Gastrocnemius medialis (tissue), 3 donors: ENCODE measurements around a stretch of chr12.

DNA sequence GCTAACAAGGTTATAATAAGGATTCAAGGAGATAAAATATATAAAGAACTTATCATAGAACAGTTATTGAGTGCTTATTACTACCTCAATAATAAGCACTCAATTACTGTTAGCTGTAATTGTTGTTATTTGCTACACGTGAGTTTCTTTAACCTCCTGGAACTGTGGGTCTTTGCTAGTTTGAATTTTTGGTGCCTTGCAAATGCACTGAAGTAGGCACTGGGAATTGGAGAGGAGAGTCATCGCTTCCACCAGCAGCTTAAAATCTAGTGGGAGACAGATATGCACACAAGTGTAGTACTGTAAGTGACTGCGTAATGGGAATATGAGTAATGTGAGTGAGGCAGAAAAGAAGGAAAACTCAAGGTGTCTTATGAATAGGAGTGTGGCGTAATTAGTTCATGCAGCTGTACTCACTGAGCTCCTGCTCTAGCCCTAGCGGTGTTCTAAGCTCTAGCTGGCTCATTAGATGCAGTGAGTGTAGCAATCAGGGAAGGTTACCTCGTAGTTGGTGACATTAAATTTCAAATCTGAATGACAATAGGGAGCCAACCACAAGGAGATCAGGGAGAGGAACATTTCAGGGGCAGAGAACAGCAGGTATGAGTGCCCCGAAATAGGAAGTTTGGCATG lies 2.8 kb downstream of the TCP11L2 start:
- PRO-cap, result bidirectional peak, plus-strand start at position 555 of the sequence, minus-strand start at position 268 of the sequence
- RAMPAGE, long total RNA, 3 experiments, result no peak in any of the 3 experiments

GRCh38 chr12:106345588-106346277 lies 11.8 kb upstream of the POLR3B start:
- PRO-cap, result no peak
- RAMPAGE, long total RNA, 3 experiments, result no peak in any of the 3 experiments

DNA sequence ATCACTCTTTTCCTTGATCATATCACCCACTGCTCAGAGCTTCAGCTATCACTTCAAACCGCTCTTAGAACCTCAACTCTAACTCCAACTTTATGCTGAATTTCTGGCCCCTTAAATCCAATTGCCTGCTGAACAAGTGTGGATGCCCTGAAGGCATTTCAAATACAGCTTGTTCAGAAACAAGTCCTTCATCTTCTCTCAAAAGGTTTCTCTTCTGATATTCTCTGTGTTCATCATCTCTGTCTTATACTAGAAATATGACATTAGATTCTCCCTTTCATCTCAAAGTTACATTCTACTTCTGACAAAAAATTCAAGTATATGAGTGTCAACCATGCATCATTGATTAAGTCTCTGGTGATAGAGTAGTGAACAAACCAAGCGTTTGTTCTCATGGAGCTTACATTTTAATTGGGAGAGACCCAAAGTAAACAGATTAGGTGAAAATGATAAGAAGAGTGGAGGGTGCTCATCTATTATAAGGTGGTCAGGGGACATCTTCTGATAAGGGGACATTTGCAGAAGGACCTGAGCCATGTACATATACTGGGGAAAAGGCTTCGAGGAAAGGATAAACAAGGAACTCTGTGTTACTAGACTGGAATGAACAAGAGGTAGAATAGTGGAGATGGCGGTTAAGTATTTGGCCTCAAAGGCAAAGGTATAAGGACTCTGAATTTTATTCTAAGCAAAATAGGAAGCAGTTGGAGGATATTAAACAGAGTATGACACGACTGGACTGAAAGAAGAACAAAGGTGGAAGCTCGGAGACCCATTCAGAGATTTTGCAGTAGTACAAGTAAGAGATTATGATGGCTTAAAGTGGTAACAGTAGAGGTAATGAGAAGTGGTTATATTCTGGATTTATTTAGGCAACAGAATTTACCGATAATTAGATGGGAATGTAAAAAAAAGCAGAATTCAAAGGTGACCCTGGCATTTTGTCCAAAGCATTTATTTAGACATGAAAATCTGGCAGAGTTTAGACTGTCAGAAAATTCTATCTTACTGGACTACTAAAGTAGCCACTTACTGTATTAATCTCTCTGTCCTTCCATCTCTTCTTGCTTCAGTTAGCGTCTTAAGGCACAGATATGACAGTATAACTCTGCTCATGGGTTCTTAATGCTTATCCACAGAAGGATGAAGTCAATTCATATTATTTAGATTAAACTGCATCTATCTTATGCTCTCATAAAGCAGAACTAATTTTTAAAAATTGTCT lies 7.3 kb downstream of the TMEM263 start:
- PRO-cap, result no peak
- RAMPAGE, long total RNA, 3 experiments, result no peak in any of the 3 experiments

- PRO-cap, result no peak
- RAMPAGE, long total RNA, 3 experiments, result no peak in any of the 3 experiments
Measured at GRCh38 chr12:106999519-106999919, 12.6 kb upstream of the MTERF2 start.

- PRO-cap, result no peak
- RAMPAGE, long total RNA, 3 experiments, result no peak in any of the 3 experiments
Measured at GRCh38 chr12:107318636-107319106, 437 bp downstream of the ABTB3 start.

DNA sequence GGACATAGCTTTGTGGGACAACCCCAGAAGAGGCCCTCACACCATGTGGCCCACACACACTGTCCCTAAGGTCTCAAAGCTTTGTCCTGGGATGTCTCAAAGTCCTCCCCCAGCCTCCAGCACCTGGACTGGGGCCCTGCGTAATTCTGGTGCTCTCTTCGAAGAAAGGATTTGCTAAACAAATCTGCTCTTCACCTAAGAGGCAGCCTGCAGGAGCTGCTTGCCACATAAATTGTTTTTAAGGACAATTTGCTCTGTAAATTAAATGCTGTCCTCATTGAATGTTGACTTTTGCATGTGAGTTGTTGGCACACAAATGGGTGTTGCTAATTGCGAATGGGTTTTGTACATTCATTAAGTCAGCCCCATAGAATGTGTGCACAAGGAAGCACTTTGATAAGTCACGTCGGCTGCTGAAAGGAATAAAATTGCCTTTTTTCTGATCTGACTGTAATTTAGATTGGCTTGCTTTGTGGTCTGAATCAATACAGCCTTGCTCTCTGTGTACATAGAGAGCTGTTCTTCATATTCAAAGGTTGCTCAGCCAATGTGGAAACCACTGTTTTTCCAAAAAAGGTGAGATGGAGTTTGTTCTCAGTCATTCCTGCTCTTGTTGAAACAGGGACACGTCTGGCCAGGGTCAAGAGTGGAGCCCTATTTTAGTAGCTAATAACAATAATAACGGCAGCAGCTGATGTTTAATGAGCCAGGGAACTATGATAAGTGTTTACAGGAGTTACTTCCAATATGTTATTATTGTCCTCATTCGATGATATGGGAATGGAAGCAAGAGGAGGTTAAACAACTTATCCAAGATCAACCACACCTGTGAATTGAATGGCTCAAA lies 161.5 kb upstream of the PWP1 start:
- PRO-cap, result no peak
- RAMPAGE, long total RNA, 3 experiments, result no peak in any of the 3 experiments

- PRO-cap, result no peak
- RAMPAGE, long total RNA, 3 experiments, result no peak in any of the 3 experiments
Measured at GRCh38 chr12:107634520-107634994, 51.0 kb upstream of the PWP1 start.

GRCh38 chr12:107645740-107646596 lies 39.6 kb upstream of the PWP1 start:
- PRO-cap, result no peak
- RAMPAGE, long total RNA, 3 experiments, result no peak in any of the 3 experiments

DNA sequence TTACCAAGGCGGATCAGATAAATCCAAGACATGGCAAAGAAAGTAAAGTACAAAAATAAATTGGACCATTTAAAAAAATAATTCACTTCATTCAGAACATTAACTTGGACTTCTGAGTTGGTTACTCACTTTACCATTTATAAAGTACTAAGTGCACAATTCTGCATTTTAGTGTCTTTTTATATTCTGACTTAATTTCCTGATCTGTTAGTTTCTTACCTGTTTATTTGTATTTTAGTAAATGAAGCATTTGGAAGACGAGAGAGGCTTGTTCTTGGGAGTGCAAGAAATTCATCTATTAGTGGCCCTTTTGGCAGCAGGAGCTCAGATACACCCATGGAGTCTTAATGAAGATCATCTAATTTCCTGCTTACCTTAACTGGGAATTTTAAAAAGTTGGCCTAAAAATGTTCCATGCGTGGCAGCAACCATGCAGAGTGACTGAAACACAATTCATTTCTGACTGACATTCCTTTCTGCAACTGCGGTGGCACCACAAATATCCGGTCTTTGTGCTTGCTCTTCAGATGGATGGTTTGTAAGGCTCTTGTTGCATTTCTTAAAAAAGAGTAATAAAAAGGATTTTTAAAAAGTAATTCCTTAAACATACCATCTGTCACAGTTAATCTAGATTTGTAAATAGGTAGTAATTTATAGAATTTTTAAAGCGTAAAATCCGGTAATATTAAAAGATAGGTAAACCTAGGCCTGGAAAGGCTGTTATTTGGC lies 26.4 kb downstream of the PWP1 start:
- PRO-cap, result no peak
- RAMPAGE, long total RNA, 3 experiments, result no peak in any of the 3 experiments

- PRO-cap, result no peak
- RAMPAGE, long total RNA, 3 experiments, result no peak in any of the 3 experiments
Measured at GRCh38 chr12:108304258-108304984, 34.7 kb downstream of the CMKLR1 start.

- PRO-cap, result bidirectional peak, plus-strand start at chr12:108305783, minus-strand start at chr12:108305629
- RAMPAGE, long total RNA, 3 experiments, result no peak in any of the 3 experiments
Measured at GRCh38 chr12:108305415-108305988, 33.6 kb downstream of the CMKLR1 start.

- PRO-cap, result no peak
- RAMPAGE, long total RNA, 3 experiments, result no peak in any of the 3 experiments
Measured at GRCh38 chr12:108315908-108316473, 23.1 kb downstream of the CMKLR1 start.

GRCh38 chr12:108622312-108622983 lies 11.2 kb downstream of the SELPLG start:
- PRO-cap, result no peak
- RAMPAGE, long total RNA, 3 experiments, result no peak in any of the 3 experiments

DNA sequence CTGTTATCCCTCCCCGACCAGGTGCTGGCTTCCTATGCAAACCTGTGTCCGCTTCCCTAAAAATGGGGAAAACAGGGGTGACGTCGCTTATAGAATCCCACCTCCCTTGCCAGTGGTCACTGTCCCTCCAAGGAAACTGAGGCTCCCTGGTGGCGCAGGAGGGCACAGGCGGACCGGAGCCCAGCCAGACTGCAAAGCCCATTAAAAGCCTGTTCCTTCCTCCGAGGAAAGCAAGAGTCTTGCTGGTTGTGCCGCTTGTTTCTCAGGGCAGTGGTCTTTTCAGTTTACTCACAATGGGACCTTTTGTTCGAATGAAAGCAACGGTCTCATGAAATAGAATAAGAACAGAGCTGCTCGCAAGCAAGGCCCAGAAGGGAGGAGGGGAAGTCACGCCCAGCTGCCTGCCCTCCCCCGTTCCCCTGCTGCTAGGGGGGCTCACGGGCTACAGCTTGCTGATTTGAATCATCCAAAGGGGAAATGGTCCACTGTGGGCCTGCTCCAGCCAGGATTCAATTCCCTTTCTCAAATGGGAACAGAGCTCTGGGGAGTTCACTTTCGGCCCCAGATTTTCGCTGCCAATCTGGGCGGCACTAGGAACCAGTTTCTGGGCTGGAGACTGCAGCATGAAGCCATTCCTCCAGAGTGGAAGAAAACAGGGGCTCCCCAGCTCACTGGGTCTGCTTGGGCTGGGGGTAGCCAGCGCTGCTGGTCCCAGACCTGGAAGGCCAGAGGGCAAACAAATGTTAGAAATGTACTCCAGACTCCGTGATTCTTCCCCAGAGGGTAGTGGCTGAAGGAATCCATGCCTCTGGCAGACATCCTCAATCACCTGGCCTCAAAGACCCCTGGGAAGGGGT lies 4.7 kb upstream of the SELPLG start:
- PRO-cap, result no peak
- RAMPAGE, long total RNA, 3 experiments, result no peak in any of the 3 experiments

- PRO-cap, result no peak
- RAMPAGE, long total RNA, 3 experiments, result no peak in any of the 3 experiments
Measured at GRCh38 chr12:108639041-108640053, 5.7 kb upstream of the SELPLG start.

GRCh38 chr12:108658532-108658968 lies 24.9 kb upstream of the SELPLG start:
- PRO-cap, result no peak
- RAMPAGE, long total RNA, 3 experiments, result no peak in any of the 3 experiments

- PRO-cap, result bidirectional peak, plus-strand start at chr12:108724588, minus-strand start at chr12:108724474
- RAMPAGE, long total RNA, 3 experiments, result no peak in any of the 3 experiments
Measured at GRCh38 chr12:108724346-108724724, 7.0 kb downstream of the CORO1C start.

GRCh38 chr12:108783094-108783748 lies 51.9 kb upstream of the CORO1C start:
- PRO-cap, result no peak
- RAMPAGE, long total RNA, 3 experiments, result no peak in any of the 3 experiments

DNA sequence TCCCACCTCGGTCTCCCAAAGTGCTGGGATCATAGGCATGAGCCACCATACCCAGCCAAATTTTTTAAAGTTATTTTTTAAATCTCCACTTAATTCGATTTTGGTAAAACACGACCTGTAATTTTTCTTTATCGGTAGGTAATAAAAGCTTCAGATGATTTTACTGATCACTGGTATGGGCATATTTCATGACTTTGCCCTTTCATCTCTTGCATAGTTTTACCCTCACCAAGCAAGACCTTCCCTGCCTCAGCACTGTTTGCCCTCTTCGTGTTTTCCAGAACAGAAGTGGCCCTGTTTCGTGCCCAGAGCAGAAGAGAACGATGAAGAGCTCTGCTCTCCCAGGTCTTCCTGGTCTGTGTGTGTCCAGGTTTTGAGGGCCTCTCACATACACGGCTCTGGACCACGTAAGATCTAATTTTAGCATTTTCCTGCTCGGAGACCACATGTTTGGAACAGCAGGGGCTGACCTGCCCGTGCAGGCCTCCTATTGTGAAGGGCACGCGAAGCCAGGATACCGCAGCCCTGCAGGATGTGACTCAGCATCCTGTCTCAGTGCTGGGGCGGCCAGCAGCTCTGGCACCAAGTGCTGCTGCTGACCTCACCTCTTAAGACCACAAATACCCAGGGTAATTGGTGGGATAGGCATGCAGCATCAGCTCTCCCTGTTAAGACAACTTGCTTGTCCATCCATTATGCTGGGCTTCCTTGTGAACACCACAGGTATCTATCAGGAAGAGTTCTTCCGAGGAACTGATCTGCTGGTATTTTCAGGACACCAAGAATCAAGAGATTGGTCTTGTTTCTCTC lies 19.2 kb downstream of the SSH1 start:
- PRO-cap, result bidirectional peak, plus-strand start at position 542 of the sequence, minus-strand start at position 350 of the sequence
- RAMPAGE, long total RNA, 3 experiments, result no peak in any of the 3 experiments

DNA sequence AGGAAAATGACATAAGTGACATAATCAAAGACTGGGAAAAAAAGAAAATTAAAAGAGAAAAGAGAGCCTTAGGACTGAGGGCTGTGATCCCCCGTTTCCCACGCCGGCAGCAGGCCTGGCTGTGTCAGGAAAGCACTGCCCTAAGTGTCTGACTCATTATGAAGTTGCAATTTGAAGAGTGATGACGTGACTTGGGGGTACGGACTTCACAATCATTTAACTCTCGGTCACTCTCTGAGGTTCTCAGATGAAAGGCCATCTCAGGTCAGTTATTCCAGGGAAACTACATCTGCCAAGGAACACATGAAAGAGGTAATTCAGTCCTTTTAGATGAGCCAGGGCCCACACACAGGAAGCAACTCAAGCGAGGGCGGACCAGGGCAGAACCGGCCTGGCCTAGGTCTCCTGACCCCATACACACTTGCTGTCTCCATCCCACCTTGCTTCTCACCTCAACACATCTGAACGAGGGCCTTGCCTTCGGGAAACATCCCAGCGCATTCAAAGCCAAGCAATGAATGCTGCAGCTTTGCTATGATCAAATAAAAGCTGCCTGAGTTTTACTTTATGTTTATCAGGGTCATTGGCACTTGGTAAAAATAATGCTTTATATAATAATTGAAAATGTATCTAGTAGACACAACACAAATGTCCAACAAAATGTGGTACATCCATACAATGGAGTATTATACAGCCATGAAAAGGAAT lies 2.8 kb downstream of the SSH1 start:
- PRO-cap, result bidirectional peak, plus-strand start at position 315 of the sequence, minus-strand start at position 123 of the sequence
- RAMPAGE, long total RNA, 3 experiments, result no peak in any of the 3 experiments